ENCODE data around the gene ACTL8.

DNA sequence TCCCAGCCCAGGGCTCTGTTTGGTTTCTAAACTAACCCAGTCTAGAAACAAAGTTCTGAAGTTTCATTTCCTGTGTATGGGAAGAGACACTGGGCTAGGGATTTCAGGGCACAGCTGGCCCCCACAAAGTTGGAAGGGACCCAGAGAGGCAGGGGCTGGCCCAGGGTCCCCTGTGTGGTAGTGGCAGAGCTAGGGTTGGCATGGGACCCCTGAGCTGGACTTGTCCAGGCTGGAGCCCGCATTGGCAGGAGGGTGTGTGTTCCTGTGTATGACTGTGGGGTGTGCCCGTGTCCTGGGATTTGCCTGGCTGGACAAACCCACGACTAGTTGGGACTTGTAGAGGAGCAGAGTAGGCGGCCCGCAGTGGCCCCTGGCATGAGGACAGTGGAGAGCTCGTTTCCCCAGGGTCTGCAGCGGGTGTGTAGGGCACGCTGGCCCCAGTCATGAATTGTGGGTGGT lies 3.7 kb downstream of the CROCC start:
- PRO-cap = no peak

GRCh38 chr1:16967937-16968509 lies 12.4 kb downstream of the MFAP2 start:
- PRO-cap = no peak

DNA sequence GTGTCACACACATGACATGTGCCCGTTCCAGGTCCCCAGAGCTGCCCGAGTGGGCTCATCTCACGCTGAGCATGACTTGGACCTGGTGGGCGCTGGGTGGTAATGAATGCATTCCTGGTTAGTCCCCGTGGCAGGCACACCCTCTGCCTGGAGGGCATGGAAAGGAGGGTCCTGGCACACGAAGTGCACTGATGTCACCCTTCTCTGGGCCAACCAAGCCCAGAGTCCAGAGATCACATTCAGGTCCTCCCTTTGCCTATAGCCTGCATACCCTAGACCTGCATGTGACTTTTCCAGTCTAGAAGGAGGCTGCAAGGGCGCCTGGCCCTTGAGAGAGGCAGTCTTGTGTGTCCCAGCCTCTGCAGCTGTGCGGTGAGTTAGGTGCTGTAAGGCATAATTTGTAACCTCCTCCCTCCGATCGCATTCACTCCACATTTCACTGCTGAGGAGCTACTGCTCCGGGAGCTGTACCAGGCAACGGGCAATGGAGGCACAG lies 22.1 kb downstream of the PADI2 start:
- PRO-cap = no peak

GRCh38 chr1:17112627-17113049 lies 6.6 kb downstream of the PADI2 start:
- PRO-cap = no peak

DNA sequence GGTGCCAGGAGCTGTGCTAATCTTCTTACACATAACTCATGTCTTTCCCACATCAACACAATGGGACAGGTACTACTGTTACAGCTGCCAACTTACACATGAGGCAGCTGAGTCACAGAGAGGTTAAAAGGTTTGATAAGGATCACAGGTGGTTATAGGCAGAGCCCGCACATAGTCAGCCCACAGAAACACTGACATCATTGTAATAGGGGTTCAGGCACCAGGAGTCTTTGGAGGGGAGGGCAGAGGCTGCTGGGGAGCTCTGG lies 354 bp upstream of the PADI1 start:
- PRO-cap = no peak

DNA sequence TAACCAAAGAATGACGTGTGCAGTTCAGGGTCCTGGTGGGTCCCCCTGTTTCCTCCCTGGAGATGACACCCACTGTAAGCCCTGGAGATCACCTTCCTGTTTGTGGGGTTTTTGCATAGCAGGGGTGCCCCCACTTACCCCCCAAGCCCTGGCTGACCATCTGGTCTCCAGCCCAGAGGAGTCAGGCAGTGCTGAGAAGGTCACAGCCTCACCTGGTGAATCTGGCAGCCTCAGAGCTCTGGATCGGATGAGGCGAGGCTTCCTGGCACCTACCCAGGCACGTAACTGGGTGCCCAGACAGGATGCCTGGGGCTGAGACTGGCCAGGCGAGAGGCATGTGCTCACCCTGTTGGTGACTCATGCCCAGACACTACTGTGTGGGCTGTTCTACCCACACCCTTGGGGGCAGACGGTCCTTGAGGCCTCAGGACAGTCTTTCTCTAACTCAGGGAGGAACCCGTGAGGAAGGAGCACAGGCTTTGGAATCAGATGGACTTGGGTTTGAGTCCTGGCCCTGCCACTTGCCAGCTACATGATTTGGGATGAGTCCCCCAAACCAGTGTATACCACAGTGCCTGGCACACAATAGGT lies 15.2 kb upstream of the PADI3 start:
- PRO-cap = no peak

DNA sequence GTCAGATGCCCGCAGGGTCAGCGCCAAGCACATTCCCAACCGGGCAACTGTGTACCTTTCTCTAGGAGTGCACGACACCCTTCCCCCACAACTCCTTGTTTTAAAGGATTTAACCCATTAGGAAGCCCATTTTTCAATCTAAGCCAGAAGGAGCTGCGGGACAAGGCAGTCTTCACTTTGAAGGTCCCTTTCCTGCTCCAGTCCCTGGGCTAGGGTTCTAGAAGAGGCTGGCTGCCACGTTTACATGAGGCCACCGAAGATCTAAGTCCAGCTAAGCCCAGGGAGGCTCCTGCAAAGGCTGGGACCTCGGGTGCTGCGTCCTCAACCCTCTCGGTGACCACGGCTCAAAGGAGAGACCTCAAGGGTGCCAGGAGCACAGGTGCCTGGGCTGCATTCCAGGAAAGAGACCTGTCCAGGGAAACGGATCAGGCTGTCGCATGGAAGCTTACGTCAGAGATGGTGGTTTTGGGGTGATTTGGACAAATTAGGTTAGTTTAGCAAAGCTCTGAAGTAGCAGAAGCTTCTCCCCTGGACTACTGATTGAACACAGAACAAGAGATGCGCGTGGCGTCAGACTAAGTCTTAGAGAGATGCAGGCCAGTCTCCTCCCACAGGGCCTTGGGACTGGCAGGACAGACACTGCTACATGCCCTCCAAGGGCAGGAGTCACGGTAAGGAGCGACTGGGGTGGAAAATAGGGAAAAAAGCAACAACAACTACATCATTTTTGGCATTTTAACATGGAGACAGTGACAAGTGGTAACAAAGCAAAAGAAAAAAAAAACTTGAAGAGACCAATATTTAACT lies 32.3 kb downstream of the RCC2 start:
- PRO-cap = no peak

DNA sequence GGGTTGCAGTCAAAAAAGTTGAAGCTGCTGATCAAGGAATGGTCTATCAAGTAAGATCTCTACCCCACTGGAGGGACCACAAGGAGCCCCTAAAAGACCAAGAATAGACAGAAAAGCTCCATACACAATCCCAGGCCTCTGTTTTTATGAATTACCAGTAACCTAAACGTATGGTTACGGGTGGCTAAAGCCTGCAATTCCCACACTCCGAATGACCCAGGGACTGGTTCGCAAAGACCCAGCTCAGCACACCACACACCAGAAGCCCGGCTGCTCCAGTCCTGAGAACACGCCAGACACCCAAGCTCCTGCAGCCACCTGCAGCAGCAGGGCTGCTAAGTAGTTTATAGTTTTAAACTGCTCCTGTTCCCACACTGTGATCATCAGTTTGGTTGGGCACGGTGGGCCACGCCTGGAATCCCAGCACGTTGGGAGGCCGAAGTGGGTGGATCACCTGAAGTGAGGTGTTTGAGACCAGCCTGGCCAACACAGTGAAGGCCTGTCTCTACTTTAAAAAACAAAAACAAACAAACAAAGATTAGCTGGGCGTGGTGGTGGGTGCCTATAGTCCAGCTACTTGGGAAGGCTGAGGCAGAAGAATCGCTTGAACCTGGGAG lies 22.4 kb downstream of the RCC2 start:
- PRO-cap = no peak

DNA sequence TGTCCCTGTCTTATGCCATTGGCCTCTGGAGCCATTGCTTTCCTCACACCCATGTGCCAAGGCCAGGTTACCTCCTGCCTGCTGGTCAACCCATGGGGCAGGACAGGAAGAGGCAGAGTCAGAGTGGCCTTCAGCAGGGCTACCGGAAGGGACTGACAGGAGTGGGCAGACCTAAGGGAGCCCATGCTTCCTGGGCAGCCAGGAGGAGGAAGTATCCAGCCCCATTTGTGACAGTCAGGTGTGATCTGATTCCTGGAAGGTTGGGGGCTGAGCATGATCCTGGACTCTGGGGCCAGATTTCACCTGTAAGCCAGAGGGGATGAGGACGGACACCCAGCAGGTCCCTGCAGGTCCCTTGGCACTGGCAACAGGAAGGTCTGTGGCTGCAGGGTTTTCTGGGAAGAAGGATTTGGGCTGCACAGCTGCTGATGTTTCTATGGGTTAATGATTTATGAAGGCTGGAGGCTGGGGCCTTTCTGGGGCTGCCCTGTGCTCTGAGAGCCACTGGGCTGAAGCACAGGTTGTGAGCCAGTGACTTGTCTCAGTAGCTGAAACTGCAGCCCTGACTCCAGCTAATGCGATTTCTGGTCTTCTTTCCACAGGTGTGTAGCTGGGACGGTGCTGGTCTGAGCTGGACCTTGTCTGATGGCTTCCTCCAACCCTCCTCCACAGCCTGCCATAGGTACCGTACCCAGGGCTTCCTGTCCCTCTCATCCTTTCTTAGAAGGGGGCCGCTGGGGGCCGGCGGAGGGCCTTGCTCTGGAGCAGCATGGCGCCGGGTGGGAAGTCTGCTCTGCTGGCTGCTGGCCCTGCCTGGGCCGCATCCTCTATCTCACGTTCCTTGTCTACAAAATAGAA lies 40.7 kb downstream of the ARHGEF10L start:
- PRO-cap = no peak

GRCh38 chr1:17593120-17593906 lies 53.8 kb downstream of the ARHGEF10L start:
- PRO-cap = no peak

GRCh38 chr1:17755140-17755522 lies at the start of gene ACTL8:
Gene ACTL8 (plus strand): TSS chr1:17755333.
- PRO-cap = no peak

DNA sequence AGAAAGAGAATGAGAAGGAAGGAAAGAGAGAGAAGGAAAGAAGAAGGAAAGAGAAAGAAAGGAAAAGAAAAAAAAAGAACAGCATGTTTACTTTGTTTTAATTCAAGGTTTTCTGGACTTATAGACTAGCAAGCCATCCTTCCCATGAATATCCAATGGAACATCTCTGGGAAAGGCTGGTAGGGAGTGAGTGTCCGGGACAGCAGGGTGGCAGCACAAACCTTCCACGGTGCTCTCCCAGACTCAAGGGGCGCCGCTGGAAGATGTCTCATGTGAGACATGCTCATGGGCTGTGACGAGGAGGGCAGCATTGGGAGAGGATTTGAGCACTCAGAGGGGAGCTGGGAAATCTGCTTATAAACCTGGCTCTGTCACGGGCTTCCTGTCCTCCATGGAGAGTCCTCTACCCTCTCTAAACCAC lies 100.3 kb upstream of the IGSF21 start:
- PRO-cap = unidirectional peak, minus-strand start at position 231 of the sequence

DNA sequence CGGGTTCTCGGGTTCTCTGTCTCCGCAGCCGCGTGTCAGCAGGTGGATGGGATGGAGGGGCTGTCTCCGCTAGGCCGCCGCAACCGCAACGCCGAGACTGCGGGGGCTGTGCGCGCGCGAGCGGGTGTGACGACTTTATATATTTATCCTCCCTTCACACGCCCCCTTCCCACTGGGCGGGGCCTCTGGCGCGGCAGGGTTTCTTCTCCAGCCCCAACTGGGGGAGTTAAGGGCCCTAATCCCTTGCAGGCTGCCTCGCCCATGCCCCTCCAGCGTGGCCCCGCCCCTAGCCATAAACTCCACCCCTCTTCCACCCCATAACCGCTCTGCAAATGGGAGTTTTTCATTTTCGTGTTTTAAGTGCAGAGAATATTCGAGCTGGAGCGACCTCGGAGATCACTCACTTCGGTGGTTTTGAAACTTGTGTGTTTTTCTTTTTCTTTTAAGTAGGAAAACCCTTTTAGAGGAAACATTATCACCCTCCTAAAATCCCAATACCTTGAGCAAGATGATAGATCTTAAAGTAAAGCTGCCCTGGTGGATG lies 3.5 kb downstream of the IGSF21 start:
- PRO-cap = unidirectional peak, minus-strand start at position 112 of the sequence

GRCh38 chr1:18299423-18299825 lies 181.3 kb upstream of the KLHDC7A start:
- PRO-cap = no peak

GRCh38 chr1:18882609-18882846 lies 19.8 kb downstream of the ALDH4A1 start:
- PRO-cap = no peak

GRCh38 chr1:18945132-18945683 lies 11.3 kb downstream of the IFFO2 start:
- PRO-cap = no peak

DNA sequence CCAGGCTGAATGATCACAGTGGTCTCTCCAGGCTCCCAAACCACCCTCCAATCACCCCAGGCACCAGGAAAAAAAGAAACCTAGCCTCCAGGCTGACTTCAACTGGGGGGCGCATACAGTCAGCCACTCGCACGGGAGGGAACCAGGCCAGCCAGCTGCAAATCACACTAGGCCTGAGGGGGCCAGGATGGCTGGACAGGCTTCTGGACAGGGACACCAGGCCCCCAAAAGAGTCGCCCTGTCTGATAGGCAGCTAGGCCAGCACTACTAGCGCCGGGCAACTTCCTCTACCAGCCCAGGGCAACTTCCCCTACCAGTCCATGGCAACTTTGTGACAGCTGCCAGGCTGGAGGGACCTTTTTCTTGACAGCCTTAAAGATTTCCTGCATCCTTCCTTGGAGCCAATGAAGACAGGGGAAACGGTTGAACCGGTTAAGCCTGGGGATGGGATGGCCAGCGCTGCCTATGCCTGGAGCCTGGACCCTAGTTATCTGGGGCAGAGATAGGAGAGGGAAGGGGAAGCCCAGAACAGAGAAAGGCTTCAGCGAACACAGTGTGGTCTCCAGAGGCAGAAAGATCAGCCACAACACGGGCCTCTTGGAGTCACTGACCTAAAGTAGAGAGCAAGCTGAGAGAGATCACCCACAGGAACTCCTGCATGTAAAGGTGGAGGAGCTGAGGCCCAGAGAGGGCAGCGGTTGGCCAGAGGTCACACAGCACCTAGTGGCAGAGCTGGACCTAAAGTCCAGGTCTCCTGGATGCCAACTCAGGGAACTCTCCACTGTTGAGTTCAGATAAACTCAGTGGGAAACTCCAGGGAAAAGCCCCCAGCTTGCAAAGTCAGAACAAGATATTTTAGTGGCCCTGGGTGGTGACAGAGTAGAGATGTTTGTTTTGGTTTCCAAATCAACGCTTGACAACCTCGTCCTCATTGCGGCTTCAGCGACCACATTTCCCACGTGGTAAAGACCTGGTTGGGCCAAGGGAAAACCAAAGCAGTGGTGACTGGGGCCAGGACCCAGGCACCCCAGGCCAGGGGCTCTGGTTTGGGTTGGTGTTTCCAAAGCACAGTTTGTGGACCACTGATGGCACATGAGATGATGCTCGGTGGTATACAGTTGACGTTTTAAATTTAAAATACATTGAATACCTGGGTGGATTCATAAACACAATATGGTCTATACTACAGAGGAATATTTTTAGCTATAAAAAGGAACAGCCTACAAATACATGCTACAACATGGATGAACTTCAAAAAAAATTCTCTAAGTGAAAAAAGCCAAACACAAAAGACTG lies 4.7 kb downstream of the IFFO2 start:
- PRO-cap = no peak

DNA sequence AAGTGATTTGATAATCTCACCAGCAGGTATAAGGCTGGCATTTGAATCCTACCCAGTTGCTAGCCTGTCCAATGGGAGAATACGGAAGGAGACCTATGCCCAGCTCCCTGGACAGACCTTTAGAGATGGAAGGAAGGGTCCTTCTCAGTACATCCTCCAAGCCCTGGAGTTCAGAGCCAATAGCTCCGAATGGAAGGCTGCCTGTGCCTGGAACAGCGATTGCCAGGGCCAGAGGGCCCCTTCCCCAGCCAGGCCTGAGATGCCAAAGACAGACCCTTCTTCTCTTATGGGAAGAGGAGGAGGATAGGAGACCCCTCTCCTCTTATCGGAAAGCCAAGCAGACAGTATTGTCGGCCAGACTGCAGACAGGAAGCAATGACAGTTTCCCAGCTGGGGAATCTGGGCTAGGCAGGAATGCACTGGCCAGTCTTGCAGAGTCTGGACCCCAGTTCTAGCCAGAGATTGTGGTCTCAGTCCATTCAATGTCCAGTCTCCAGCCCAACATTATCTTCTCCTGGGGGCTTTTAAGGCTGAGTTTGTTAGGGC lies 2.0 kb downstream of the IFFO2 start:
- PRO-cap = no peak

DNA sequence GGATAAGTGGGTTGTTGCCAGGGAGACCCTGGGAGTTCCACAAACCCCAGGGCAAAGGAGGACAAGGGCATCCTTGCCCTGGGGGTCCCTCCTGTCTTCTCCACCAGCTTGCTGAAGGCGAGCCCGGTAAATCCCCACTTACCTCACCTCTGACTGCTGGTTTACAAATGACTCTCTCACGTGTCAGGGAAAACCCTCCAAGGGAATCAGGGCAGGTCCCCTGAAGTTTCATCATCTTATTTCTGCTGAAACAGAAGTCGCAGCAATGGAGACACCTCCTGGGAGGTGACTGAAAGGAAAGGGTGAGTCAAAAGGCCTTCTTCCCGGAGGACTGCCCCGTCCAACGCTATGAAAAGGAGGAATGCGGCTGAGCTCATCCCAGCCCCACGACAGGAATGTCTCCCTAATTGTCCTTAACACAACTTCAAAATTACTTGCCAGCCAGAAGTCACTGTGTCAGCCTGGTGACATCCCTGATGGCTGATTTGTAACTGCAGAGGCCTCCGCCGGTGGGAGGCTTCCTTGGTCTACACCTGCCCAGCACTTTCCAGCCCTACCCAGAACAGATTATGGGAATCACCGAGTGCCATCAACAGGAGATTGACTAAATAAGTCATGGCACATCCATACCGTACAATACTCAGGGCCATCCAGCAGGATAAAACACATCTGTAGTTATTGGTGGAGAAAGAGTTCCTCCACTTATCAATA lies 9.3 kb upstream of the IFFO2 start:
- PRO-cap = no peak

- PRO-cap = no peak
Observed at GRCh38 chr1:19009608-19010347, 53.3 kb upstream of the IFFO2 start.

All from right cardiac atrium (tissue), 1 donor.